Hair follicular keratinocyte (primary cell): ENCODE measurements around a stretch of chr1.

- RAMPAGE, long total RNA = no peak
Observed at GRCh38 chr1:161008684-161009291, 12.2 kb downstream of the F11R start.

DNA sequence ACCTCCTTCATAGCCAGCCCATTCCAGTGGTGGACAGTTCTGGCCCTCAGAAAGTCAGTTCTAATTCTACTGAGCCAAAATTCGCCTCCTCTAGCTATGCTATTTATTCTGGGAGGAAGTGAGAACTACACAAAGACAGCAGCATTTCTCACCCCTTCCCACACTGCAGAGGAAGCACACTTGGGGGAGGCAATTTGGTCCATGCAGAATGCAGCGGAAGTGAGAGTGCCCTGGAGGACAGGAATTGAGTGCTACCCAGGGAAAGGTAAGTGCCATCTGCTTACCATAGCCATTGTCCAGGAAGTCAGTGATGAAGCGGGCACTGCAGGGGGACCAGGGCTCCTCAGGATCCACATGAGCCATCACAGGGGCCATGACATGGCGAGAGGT, 3.7 kb downstream of the ADAMTS4 start:
- RAMPAGE, long total RNA = no peak

GRCh38 chr1:161201855-161202281, 299 bp upstream of the NDUFS2 start:
- RAMPAGE, long total RNA = no peak

DNA sequence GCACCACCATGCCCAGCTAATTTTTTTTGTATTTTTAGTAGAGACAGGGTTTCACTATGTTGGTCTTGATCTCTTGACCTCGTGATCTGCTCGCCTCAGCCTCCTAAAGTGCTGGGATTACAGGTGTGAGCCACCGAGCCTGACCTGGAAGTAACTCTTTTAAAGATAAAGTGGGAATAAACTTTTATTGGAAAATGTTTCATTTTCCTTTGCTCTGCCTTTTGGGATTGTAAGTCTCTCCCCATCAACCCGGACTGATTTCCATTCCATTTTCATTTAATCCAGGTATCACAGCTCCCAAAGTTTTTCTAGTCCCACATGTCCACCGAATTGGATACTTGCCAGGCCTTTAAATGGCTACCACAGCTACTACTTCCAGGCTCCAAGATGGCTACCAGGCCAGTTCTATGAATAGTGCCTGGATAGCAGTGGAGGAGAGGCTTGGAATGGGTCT, 2.9 kb downstream of the APOA2 start:
- RAMPAGE, long total RNA = no peak

- RAMPAGE, long total RNA = no peak
Observed at GRCh38 chr1:161420607-161420930, 52.9 kb upstream of the CFAP126 start.

- RAMPAGE, long total RNA = no peak
Observed at GRCh38 chr1:161511309-161511785, 6.1 kb downstream of the FCGR2A start.

DNA sequence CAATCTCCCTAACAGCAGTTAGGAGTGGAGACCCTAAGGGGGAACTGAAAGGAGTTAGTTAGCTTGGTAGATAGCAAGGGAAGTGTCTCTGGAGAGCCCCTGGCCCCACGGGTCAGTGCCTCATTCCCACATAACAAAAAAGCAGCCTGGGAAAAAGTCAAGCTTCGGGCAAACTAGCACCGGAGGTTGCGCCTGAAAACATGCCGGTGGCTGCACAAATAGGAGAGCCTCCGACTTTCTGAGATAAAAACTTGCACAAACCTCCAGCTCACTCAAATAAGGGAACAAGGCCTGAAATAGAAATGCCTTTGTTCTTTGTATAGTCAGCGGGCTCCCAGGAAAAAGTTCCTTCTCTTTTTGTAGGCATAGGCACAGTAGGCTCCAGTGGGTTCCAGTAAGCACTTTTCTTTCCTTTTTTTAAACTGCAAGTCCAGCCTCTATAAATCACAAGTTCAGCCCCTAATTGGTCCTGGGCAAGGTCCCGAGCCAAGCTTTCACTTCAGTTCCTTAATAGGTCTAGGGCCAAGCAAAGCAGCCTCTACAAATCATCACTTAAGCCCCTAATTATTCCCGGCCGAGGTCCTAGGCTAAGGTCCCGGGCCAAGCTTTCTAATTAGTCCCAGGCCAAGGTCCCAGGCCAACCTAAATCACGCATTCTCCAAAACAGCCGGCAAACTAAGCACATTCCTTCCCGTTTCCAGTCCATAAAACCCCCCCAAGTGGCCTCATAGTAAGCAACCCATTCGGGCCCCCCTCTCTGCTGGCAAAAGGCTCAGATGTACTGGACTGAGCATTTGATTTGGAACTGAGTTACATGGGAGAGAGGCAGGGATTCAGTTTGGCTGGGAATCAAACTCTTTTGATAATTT, 8.5 kb downstream of the HSPA6 start:
- RAMPAGE, long total RNA = no peak

- RAMPAGE, long total RNA = no peak
Observed at GRCh38 chr1:161605675-161606382, 25.1 kb downstream of the FCGR3B start.

- RAMPAGE, long total RNA = no peak
Observed at GRCh38 chr1:161725645-161726581, 4.6 kb downstream of the FCRLB start.

GRCh38 chr1:161856877-161857702, 91.0 kb downstream of the ATF6 start:
- RAMPAGE, long total RNA = no peak

- RAMPAGE, long total RNA = no peak
Observed at GRCh38 chr1:162011589-162011971, 12.1 kb downstream of the OLFML2B start.

- RAMPAGE, long total RNA = no peak
Observed at GRCh38 chr1:162189185-162190111, 120.0 kb downstream of the NOS1AP start.

DNA sequence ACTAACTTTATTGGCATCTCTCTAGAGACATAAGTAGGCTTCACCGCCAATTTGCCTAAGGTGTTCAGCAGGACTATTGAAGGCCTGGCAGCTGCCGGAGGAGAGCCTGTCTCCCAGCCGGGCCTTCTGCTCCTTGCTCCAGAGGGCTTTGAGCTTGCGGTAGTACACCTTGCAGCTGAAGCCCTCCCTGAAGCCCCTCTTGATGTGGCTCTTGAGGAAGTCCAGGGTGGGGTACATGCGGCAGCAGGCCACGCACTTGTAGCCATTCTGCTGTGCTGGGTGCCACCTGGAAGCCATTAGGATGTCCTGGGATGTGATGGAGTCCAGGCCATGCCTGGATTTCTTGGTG, 2.7 kb downstream of the SPATA46 start:
- RAMPAGE, long total RNA = no peak

GRCh38 chr1:162388540-162388977, 7.0 kb downstream of the C1orf226 start:
- RAMPAGE, long total RNA = no peak

- RAMPAGE, long total RNA = no peak
Observed at GRCh38 chr1:162421732-162422432, 9.9 kb upstream of the SH2D1B start.

GRCh38 chr1:162499972-162500365, 2.4 kb downstream of the UHMK1 start:
- RAMPAGE, long total RNA = no peak

DNA sequence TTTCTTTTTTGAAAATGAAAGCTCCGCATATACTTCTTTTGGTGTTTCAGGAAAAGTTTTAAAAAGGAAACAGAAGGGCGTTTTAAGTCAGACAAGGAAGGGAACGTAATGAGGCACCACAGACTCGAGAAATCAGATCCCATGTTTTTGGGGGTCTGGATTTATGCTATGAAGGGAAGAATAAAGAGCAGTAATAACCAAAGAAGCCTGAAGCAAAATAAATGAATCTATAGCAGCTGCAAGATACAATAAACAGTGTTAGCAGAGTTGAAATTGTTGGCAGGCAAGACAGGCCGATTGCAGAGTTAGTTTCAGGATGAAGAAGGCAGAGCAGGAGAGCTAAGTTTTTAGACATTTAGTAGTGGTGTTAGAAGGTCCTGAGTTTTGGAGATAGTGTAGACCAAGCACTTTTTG, 408 bp downstream of the DDR2 start:
- RAMPAGE, long total RNA = no peak

- RAMPAGE, long total RNA = no peak
Observed at GRCh38 chr1:162633079-162633870, 1.0 kb downstream of the DDR2 start.

GRCh38 chr1:162741819-162742166, 48.7 kb upstream of the HSD17B7 start:
- RAMPAGE, long total RNA = no peak

GRCh38 chr1:162784808-162785163, 5.7 kb upstream of the HSD17B7 start:
- RAMPAGE, long total RNA = no peak